Diencephalon (tissue), 2 donors: ENCODE data around the genes LGALS7 and HNRNPL.

- RAMPAGE, long total RNA: no peak
Measured at GRCh38 chr19:38697655-38698307, 46.5 kb downstream of the CAPN12 start.

- RAMPAGE, long total RNA: no peak
Measured at GRCh38 chr19:38699635-38700284, 44.5 kb downstream of the CAPN12 start.

- RAMPAGE, long total RNA: no peak
Measured at GRCh38 chr19:38702880-38703146, 41.5 kb downstream of the CAPN12 start.

DNA sequence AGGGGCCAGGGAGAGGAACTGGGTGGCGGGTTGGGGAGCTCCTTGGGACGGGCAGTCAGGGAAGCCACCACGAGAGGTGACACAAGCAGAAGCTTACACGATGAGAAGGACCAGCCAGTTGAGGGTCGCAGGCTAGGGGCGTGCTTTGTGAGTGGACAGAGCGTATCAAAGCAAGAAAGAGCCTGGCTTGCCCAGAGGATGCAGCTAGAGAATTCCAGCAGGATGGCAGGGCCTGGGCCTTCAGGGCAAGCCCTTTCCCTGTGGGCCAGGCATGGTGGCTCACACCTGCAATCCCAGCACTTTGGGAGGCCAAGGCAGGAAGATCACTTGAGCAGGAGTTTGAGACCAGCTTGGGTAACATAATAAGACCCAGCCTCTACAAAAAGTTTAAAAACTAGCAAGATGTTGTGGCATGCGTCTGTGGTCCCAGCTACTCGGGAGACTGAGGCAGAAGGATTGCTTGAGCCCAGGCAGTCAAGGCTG is 40.5 kb downstream of the CAPN12 start:
- RAMPAGE, long total RNA: no peak

DNA sequence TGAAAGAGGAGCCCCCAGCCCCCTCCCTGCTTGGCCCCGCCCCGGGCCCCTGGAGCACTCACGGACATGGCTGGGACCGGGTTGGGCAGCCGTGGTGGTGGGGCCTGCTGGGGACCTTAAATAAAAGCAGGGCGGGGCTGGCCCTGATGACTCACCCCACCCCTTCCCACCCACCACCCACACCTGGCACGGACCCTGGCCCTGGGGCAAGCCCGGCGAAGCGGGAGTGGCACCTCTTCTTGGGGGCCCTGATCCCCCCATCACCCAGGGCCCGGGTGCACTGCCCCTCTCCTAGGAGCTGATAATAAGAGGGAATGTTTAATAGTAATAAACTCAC is at the start of gene LGALS7:
Gene LGALS7 (minus strand): TSS at position 93 of the 337 bp plus-strand sequence.
- RAMPAGE, long total RNA: no peak

GRCh38 chr19:38808678-38809199 is 4.0 kb downstream of the LGALS4 start:
- RAMPAGE, long total RNA: no peak

- RAMPAGE, long total RNA: no peak
Measured at GRCh38 chr19:38819071-38819732, 6.5 kb upstream of the LGALS4 start.

DNA sequence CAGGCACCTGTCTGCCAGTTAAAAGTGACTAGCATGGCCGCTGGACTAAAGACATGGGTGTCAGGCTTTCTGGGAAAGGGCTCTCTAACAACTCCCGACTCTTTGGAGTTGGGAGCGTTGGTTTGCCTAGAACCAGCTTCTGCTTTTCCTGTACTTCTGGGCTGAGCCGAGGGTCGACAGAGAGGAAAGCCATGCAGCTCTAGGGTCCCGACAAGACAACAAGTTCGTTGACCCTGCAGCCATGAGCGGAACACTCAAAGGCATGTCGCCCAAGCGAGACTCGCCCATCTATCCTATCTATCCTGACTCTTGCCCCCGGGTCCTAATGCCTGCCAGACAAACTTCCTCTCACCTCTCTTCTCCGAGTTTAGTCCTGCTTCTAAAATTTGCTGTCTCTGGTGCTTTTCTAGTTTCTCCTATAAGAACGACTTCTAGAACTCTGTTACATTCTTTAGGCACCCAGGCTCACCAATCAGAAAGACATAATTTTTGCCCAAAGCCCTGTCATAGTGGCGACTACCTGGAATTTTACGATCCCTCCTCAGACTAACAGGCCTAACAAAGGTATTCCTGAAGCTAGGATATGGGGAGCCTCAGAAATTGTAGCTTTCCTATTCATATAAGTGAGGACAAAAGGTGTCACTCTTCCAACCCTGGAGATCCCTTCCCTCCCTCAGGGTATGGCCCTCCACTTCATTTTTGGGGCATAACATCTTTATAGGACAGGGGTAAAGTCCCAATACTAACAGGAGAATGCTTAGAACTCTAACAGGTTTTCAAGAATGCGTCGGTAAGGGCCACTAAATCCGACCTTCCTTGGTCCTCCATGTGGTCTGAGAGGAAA is 7.9 kb downstream of the ECH1 start:
- RAMPAGE, long total RNA: no peak

DNA sequence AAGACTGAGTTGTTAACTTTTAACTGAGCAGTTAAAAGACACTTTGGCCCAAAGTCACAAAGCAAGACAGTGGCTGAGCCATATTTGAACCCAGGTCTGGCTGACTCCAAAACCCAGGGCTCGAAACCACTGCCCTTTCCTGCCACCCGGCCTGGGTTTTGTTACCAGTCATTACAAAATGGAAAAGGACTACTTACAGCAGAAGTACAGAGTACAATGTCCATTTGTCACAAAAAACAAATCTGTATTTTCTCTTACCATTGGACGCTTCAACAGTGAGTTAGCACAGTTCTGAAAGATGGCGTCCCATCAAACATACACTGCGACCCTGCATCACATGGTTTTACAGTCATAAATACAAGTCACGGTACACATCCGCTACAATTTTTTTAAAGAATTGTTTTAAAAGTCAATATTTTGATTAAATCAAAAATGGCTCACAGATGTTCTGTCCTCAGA is 8.4 kb downstream of the HNRNPL start:
- RAMPAGE, long total RNA: no peak

GRCh38 chr19:38849694-38850439 is at the start of gene HNRNPL:
Gene HNRNPL (minus strand): TSS chr19:38849986.
- RAMPAGE, long total RNA: no peak

DNA sequence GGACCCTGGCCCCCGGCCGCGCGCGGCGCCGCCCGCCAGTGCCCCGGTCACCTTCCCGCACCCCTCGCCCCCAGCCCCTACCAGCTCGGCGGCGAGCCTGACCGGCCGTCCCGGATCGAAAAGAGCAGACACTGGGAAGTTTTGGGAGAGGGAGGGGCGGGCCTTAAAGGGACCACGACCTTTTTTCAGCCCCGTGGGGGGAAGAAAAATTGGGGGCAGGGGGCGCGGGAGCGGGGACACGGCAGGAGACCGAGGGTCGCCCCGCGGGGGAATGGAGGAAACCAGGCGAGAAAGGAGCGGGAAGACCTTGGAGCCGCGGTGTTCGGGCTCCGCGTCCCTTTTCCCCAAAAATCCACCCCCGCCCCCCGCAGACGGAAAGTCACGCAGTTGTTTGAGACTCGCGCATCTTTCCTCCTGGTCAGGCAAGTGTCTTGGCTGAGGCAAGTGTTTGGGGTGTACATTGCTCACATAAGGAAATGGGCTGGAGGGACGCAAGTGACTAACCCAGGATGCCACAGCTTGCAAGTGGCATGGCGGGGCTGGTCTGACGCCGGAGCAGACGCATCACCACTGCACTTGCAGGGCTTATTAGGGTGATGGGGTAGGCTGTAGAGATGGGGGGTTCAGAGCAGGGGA is 2.5 kb upstream of the HNRNPL start:
- RAMPAGE, long total RNA: no peak

DNA sequence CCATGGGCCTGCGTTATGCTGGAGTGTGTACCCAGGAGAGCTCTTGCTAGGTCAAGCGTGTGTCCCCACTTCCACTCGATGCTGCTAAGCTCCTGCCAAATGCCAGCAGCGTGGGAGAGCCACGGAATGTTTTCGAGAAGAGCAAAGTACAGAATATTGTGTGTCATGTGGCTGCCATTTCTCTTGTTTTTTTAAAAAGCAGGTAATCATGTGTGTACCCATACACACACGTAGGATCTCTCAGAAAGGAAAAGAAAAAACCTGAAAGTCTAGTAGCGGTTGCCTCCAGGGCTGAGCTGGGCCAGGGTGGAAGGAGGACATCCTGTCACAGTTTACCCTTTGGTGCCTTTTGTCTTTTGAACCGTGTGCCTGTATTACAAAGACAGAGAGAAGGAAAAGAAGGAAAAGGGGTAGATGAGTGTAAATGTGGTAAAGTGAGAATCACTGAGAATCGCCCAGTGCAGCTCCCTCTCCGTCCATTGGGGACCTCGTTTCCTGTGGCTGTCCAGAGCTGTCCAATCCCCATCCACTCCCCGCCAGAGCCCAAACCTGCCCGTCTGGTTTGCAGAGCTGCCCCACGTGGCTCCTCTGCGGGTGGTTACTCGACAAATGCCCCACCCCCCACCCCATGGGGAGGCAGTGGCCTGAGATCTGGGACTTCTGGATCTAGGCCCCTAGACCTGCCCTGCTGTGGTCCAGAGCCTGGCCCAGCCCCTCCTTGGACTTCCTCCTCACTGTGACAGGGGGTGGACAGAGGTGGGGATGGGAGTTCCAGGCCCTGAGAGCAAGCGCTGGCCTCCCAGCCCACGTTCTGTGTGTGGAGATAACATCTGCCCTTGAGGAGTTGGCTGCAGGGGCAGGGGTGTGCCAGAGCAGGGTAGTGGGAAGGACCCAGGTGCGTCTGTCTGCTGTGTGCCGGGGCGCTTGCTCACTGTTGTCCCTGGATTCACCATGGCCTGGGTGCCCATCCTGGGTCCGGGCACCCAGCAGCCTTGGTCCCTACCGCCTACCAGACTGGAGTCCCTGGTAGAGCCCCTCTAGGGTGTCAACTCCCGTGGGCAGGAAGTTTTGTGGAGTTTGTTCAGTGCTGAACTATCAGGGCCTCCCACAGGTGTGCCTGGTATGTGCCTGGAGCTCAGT is 29.0 kb downstream of the PAK4 start:
- RAMPAGE, long total RNA: no peak

DNA sequence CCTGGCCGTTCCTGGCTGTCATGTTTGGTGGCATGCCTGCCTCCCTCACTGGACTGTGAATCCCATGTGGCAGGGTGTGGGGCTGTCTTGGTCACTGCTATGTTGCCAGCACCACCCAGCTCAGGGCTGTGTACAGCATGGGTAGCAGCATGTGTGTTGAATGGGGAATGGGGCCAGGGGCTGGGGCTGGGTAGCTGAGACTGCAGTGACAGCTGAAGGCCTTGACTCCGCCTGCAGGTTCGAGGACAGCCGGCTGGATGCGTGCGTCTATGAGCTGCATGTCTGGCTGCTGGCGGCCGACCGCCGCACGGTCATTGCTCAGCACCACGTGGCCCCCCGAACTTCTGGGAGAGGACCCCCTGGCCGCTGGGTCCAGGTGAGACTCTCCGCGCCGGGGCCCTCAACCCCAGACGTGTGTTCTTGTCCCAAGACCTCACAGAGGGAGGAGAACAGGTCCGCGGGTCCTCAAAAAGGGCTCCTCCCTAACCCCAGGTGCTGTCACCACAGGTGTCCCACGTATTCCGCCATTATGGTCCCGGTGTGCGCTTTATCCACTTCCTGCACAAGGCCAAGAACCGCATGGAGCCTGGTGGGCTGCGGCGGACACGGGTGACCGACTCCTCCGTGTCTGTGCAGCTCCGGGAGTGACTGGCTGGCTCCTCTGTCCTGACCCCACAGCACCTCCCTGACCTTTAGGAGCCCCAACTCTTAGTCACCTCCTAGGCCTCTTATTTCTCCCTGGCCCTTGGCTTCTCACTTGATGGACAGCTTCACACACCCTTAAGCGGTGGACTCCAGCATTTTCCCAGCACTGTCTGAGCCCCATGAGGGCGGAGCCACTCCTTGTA is 3.6 kb downstream of the NCCRP1 start:
- RAMPAGE, long total RNA: no peak

- RAMPAGE, long total RNA: no peak
Measured at GRCh38 chr19:39277573-39278086, 9.4 kb downstream of the IFNL2 start.

DNA sequence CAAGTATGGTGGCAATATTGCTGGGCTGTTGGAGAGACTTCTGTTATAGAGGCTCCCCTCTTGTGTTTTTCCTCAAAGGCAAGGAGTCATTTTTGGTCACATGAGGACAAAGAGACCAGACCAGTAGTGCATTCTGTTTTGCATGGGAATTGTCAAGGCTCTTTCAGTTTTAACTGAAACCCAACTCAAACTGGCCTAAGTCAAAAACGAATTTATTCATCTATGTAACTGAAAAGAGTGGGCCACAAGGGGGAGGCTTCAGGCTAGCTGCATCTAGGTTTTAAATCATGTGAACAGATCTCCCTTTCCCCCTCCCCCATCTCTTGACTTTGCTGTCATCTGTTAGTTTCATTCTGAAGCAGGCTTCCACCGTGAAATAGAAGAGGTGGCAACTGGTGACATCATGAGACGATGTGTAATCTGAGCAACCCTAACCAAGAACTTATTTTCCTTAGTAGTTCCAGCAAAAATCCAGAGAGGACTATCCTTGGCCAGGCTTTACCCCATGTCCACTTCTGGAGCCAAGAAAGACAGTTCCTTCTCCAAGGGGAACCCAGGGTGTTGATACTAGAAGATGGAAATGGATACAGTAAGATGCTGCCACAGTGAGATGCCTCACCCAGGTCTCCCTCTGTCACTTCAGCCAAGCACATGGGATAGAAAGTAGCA is 9.3 kb downstream of the SAMD4B start:
- RAMPAGE, long total RNA: no peak

GRCh38 chr19:39377204-39378233 is 13.4 kb downstream of the PAF1 start:
- RAMPAGE, long total RNA: no peak

DNA sequence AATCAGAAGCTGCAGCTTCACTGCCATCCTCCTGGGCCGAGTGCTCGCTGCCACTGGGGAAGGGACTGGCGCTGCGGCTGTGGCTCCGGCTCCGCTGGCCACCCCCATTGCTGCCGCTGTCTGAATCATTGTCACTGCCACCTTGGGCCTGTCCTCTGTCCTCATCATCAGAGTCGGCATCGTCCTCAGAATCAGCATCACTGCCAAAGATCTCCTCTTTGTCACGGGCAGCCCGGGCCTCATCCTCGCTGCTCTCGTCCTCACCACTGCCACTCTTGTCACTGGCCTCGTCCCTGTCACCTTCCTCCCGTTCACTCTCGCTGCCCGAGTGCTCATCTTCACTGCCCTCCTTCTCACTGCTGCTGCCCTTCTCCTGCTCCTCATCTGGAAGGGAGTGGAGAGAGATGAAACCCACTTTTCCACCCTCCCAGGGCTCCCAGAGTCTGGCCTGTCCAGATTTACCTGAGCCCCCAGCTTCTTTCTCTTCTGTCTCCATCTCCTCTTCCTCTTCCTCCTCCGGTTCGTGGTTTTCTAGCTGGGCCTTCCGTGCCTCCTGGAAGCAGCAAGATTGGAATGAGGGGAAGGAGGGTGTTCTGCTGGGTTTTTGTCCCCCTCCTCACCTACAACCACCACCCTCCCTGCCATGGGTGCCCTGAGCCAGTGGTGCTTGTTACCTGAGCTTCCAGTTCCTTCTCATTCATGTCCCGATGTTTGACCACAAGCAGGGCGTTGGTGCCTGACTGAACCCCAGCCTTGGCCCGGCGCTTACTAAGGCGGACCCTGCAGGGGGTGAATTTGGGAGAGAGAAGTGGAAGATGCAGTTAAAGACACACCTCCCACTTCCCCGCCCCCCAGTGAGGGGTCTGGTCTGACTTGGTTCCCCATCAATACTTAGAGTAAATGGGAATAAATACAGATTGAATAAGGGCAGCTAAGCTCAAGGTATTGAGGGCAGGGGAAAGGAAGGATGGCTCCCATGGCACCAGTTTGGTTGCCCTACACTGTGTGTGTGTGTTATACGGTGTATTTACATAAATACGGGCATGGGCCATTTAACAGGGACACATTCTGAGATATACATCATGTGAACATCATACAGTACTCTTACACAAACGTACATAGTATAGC is 4.5 kb downstream of the PAF1 start:
- RAMPAGE, long total RNA: no peak

DNA sequence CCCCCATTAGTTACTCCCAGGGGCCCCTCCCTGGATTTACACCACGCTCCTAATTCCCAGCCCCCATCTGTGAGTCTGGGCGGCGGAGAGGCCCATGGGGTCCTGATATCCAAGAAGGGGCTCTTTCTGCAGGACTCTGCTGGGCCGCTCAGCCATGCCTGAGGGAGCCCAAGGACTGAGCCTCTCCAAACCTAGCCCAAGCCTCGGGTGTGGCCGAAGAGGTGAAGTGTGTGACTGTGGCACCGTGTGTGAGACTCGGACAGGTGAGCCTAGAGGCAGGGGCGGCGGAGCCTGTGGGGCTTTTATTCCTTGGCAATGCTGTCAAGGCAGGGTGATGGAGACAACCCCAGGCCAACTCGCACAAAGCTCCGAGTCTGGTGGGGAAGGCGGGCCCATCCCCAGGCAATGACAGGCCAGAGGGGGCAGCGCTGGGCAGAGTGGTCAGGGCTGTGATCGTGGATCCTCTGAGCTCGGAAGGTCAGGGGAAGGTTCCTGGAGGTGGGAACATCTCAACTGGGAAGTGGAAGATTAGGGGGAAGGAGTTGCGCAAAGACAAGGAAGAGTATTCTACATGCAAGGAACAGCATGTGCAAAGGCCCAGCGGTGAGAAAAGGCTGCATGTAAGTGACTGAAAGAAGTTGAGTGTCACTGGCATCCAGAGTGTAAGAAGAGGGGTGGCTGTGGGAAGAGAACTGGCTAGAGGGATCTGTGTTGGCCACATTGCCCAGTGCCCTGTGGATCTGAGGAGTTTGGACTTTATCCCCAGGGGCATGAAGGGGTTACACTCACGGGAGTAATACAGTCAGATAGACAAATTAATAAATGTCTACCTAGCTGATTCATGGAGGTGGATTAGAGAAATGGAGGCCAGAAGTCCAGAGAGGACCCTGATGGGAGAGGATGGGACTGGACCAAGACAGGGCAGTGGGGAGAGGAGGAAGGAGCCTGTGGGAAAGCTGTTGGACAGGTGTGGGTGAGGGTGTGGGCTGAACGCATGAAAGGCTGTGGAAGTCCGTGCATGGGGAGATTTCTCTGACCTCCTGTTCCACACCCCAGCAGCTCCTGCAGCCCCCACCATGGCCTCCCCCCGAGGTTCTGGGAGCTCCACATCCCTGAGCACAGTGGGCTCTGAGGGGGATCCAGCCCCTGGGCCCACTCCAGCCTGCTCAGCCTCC is 1.9 kb downstream of the PLEKHG2 start:
- RAMPAGE, long total RNA: no peak

DNA sequence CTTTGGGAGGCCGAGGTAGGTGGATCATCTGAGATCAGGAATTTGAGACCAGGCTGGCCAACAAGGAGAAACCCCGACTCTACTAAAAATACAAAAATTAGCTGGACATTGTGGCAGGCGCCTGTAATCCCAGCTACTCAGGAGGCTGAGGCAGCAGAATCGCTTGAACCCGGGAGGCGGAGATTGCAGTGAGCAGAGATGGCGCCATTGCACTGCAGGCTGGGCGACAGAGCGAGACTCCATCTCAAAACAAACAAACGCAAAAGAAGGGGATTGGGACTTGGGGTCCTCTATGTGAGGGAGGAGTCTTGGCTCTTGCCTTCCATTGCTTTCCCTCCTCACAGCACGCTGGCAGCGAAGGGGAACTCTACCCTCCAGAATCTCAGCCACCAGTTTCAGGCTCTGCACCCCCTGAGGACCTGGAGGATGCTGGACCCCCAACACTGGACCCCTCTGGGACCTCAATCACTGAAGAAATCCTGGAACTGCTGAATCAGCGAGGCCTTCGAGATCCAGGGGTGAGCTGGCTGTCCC is 9.4 kb downstream of the PLEKHG2 start:
- RAMPAGE, long total RNA: no peak

DNA sequence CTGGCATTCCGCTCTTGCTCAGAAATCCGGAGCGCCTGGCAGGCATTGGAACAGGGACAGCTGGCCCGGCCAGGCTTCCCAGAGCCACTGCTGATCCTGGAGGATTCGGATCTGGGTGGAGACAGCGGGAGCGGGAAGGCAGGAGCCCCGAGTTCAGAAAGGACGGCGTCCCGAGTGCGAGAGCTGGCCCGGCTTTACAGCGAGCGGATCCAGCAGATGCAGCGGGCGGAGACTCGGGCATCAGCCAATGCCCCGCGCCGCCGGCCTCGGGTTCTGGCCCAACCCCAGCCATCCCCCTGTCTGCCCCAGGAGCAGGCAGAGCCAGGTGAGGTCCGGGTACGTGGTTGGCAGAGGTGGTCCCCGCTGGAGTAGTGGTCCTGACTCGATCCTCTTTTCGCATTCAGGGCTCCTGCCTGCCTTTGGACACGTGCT is 10.9 kb downstream of the PLEKHG2 start:
- RAMPAGE, long total RNA: no peak